ENCODE measurements around a stretch of chr1.

- RRBS = no CpG with 5 or more reads among the region's 5 CpGs
Measured at GRCh38 chr1:113794348-113795072, 17.8 kb downstream of the RSBN1 start.

- RRBS = no CpG with 5 or more reads among the region's 7 CpGs
Measured at GRCh38 chr1:113871434-113872845, 15.4 kb downstream of the BCL2L15 start.

- RRBS = no CpG with 5 or more reads among the region's 3 CpGs
Measured at GRCh38 chr1:113901645-113902153, 2.9 kb downstream of the AP4B1 start.

GRCh38 chr1:113929415-113930155, 461 bp downstream of the HIPK1 start:
- RRBS = 2% methylated on average over 28 of the region's 85 CpGs

GRCh38 chr1:113954460-113954987, 24.8 kb upstream of the OLFML3 start:
- RRBS = no CpG with 5 or more reads among the region's 3 CpGs

DNA sequence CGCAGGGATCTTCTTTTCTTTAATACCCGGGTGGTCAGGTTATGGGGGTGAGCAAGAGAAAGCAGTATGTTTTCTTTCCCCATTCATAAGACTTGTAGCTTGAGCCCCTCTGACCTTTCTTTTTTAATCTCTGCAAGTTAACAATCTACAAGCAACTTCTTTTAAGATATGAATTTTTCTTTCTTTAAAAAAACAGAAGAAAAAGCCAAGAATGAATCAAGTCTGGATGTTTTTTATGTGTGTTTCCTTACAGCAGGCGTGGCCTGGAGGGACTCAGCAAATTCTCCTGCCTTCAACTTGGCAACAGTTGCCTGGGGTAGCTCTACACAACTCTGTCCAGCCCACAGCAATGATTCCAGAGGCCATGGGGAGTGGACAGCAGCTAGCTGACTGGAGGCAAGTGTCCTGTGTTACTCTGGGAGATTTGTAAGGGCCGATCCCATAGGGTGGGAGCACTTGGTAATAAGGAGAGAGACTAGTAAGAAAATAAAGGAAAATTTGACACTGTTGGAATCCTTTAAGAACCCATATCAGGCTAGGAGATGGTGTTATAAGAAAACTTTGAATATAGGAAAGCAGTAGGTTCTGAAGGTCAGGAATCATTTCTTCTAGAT, 13.3 kb upstream of the OLFML3 start:
- RRBS = no CpG with 5 or more reads among the region's 4 CpGs

DNA sequence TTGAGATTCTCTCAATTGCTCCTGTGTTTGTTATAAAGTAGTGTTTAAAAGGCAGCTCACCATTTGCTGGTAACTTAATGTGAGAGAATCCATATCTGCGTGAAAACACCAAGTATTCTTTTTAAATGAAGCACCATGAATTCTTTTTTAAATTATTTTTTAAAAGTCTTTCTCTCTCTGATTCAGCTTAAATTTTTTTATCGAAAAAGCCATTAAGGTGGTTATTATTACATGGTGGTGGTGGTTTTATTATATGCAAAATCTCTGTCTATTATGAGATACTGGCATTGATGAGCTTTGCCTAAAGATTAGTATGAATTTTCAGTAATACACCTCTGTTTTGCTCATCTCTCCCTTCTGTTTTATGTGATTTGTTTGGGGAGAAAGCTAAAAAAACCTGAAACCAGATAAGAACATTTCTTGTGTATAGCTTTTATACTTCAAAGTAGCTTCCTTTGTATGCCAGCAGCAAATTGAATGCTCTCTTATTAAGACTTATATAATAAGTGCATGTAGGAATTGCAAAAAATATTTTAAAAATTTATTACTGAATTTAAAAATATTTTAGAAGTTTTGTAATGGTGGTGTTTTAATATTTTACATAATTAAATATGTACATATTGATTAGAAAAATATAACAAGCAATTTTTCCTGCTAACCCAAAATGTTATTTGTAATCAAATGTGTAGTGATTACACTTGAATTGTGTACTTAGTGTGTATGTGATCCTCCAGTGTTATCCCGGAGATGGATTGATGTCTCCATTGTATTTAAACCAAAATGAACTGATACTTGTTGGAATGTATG, 4.9 kb upstream of the OLFML3 start:
- RRBS = no CpG with 5 or more reads among the region's 3 CpGs

GRCh38 chr1:113974970-113975603, 4.2 kb upstream of the OLFML3 start:
- RRBS = no CpG with 5 or more reads among the region's 4 CpGs

DNA sequence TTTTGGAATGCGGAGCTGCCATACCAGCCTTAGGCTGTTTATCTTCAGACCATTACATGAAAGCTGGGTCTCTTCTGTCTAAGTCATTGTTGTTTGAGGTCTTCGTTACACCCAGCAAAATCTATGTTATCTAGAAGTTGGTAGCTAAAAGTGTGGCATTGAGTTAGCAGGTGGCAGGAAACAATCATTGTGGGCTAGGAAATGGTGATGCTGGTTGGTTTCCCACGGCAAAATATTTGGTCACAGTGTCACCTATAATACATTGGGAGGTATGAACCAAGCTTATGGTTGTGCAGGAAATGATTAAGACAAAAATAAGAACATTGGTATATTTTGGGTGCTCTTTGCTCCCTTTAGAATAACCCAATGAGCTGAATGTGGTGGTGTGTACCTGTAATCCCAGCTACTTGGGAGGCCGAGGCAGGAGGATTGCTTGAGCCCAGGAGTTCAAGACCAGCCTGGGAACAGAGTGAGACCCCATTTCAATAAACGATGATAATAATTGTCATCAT, 169.7 kb downstream of the TRIM33 start:
- RRBS = no CpG with 5 or more reads among the region's 5 CpGs

- RRBS = no CpG with 5 or more reads among the region's 6 CpGs
Measured at GRCh38 chr1:114390436-114391040, 120.5 kb downstream of the TRIM33 start.

DNA sequence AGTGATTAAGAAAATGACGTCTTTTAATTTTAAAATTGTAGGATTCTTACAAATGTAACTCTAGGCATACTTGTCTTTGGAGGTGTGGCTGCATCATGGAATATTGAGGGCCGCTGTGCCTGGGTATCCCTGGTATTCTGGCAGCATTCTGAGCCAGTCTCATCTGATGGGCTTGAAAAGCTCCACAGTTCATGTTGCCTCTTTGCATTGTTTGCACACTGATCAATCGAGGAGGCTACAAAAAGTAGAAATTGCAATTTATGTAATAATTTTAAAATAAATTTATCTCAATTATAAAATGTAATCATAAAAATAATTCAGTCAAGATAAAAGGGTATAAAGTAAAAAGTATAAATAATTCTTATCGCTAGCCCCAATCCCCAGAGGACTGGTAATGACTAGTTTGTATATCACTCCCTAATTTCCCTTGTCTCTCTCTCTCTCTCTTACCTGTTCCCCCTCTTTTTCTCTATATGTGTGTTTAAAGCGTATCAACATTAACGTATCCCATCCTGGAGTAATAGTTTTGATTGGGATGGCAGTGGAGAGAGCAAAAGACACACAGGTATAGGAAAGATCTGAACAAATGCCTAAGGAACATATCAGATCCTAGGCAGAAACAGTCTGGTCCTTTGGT, 86.4 kb downstream of the TRIM33 start:
- RRBS = no CpG with 5 or more reads among the region's 6 CpGs

GRCh38 chr1:114427548-114428321, 83.3 kb downstream of the TRIM33 start:
- RRBS = no CpG with 5 or more reads among the region's 3 CpGs

DNA sequence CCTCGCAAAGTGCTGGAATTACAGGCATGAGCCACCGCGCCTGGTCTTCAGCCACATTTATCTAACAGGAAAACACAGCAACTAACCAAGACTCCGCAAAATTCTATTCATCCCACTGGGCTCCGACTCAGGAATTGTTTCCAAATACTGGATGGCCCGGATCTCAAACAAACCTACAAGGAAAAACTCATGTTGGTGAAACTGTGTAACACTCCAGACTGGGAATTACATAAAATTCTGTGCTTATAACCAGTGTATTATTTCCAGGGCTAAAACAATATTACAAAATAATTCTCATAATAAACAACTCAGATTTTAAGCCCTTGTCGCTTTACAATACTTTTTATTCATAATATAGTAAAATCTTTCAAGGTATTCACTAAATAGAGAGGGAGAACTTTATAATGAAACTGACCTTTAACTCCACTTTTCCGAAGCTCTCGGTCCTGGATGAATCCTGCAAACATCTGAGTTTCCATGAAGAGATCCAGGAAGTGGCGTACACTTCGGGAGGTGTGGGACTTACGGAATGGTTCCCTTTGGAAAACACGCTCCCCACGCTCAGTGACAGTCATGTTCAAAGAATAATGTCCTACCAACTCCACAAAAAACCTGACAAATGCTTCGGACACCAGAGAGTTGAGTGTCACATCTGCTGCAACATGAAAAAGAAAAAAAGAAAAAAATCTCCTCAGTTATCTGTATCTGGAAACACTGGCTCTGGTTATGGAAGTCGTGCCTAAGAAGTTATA, 6.1 kb upstream of the BCAS2 start:
- RRBS = no CpG with 5 or more reads among the region's 16 CpGs

GRCh38 chr1:114725477-114726071, 9.0 kb upstream of the NRAS start:
- RRBS = no CpG with 5 or more reads among the region's 3 CpGs

GRCh38 chr1:114855008-114855263, 273 bp downstream of the SYCP1 start:
- RRBS = no CpG with 5 or more reads among the region's 13 CpGs

DNA sequence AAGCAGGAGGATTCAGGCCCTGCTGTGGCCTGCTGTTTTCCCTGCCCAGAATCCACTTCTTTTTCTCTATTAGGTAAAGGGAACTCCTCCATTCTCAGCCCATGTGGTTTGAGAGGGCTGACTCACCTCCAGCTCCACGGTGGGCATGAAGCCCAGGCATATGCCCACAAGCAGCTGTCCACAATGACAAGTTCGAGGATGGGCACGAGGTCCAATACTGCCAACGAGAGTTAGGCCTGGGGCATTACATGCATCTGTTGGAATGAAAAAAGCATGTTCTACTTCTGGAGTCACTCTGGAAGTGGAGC, 20.2 kb downstream of the TSPAN2 start:
- RRBS = no CpG with 5 or more reads among the region's 4 CpGs

DNA sequence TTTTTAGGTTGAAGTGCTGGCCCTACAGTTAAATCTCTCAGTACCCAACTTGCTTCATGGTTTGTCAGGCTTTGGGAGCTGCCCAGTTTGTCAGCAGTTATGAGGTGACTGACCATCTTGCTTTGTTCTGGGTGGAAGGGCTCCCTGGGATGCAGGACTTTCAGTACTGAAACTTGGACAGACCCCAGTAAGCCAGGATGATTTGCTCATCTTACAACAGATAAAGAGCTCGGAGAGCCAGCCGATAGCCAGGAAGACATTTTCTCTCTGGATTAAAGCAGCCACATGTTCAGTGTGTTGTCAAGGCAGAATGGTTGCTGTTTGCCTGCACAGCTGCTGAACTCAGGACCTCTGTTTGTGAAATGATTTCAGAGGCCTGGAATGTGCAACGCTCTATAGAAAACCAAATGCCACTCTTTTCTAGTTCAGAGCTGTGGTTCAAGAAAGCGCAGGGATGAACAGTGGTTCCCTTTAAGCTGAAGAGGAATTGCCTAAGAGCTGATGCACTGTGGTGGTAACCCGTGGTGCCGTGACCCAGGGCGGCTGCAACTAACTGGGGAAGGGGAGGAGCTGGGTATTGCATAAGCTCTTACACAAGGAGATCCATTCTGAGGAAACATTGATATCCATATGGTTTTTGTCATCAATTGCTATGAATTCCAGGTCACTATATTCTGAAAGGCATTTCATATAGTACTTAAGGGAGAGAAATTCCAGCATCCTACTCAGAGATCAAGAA, 40.7 kb downstream of the CASQ2 start:
- RRBS = no CpG with 5 or more reads among the region's 7 CpGs

GRCh38 chr1:115828134-115828873, 12.6 kb downstream of the NHLH2 start:
- RRBS = 2% methylated on average over 7 of the region's 70 CpGs

- RRBS = no CpG with 5 or more reads among the region's 3 CpGs
Measured at GRCh38 chr1:115952609-115953138, 23.6 kb upstream of the SLC22A15 start.

DNA sequence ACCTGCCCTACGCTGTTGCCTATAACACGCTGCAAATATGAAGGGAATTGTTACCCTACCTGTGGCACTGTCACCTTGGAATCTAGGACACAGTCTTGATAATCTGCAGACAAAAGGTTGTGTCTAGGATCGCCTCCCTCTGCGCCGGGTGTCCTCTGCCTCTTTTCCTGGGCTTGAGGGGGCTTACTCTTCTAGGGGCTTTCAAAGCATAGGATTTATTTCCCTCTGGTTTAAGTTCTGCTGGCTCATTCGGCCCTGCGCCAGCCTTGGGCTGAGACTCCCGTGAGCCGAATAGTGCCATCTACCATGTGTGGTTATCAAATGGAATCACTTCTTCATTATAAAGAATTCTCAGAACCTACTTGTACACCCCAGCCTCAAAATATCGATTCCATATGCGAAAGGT, 728 bp downstream of the SLC22A15 start:
- RRBS = no CpG with 5 or more reads among the region's 11 CpGs